ENCODE measurements around a stretch of chr22.

GRCh38 chr22:41661132-41661359 is 27.6 kb downstream of the SNU13 start:
- PRO-cap: no peak

DNA sequence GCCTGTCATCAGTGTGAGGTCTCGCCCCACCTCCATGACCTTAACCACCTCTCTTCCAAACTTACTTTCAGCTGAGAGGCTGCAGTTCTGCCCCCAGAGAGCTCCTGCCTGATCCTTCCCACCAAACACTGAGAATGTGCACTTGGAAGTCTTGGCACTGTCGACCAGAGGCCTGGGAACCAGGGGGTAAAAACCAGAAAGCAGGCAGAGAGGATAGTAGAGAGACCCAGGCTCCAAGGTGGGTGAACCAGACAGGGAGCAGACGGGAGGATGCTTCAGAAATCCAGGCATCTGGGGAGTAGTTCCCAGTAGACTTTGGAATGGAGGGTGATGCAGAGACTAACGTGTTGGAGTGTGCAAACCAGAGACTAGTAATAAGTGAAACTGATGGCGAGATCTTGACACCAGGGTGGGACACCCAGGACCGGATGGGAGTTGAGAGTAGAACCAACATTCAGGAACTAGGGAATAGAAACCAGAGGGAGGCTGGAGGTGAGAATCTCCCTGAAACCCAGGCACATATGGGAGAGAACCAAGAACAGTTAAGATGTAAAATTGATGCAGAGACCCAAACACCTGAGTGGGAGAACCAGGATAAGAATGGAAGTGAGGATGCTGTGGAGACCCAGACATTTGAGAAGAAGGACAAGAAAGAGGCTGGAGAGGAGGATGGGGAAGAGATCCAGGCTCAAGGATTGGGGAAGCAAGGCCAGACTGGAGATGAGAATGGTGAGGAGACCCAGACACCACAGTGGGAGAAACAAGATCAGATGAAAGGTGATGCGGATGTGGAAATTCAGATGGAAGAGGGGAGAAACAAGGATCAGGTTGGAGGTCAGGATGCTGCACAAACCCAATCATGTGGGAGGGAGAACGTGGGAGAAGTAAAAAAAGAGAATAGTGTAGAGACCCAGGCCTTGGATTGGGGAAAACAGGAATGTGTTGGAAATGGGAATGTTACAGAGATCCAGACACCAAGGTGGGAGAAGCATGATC is 5.1 kb upstream of the MEI1 start:
- PRO-cap: no peak

- PRO-cap: no peak
Measured at GRCh38 chr22:41752020-41752808, 48.3 kb upstream of the CCDC134 start.

DNA sequence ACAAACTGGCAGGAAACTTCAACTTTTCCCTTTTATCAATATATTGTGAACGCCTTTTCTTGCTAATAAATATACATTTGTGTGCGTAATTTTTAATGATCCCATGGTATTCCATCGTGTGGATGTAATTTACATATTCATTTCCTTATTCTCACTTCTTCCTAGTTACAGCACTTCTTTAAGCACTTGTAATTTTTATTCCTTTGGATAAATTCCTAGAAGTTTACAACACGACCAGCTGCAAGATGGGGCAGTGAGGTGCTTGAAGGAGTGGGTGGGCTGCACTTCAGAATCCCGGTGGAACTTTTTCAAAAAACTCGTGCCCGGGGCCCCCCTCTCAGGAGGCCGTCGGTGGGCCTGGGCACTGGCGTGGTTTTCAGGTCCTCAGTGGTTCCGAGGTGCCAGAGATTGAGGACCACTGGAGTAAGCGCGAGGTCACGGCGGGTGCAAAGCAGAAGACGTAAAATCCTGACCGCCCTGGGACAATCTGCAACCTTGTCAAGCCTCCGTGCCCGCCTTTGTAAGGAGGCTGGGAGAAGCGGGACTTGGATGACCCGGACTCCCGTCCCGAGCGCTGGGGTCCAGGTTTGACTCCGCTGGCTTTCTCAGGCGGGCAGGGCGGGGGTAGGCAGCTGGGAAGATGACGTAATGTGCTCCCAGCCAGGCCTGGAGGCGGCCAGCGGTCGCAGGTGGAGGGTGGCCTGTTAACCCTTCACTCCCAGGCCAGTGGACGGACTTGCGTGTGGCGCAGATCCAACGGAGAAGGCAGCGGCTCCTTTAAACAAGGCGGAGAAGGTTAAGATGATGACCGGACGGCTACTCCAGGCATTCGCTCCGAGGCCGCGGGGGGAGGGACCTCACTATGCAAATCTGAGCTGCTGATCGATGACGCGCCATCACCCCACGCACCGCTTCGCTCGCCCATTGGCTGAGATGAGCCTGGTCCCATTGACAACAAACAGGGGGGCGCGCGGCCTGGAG is 539 bp upstream of the SREBF2 start:
- PRO-cap: bidirectional peak, plus-strand start outside the sequence, minus-strand start at position 522 of the sequence

- PRO-cap: no peak
Measured at GRCh38 chr22:41855984-41856975, 23.4 kb downstream of the SREBF2 start.

DNA sequence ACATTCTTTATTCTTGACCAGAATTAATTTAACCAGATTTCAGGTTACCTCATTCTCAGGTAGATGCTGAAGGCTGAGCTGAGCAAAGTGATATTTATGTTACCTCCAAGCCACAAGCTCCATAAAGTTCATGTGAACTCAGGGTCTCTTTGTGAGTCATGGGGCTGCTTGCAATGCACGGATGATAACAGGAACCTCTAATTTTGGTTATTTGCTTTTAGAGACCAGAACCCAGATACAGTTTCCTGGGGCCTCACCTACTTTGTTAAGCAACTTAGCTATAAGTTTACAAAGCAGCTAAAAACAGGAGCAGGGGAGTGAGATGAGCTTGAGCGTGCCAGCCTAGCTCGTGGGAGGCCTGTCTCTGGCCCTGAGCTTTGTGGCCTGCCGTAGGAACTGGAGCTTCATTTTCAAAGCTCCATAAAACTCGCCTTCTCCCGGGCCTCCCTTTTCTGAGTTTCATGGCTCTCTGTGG is 29.2 kb downstream of the SREBF2 start:
- PRO-cap: no peak

- PRO-cap: no peak
Measured at GRCh38 chr22:41868465-41868969, 35.6 kb downstream of the SREBF2 start.

DNA sequence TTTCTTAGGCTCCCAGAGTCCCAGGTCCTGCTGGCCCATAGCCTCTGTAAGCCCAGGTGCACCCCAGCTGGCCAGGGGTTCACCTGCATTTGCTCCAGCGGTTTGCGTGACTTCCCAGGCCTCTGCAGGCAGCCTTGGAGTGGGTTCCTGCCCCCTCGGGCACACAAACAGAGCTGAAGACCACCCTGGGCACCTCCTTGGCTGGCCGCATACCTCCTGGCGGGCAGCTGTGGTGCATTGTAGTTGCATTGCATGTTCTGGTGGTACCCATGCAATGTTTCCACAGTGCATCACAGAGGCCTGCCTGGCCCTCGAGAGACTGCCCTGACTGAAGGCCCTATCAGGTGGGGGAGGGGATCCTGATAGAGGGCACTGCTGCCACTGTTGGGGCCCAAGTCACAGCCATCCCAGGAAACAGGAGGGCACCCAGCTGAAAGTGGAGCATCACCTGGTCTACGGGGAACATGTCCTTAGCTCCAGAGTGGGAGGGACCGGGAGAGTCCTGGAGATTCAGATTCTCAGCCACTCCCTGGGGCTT is 14.1 kb downstream of the SHISA8 start:
- PRO-cap: no peak

DNA sequence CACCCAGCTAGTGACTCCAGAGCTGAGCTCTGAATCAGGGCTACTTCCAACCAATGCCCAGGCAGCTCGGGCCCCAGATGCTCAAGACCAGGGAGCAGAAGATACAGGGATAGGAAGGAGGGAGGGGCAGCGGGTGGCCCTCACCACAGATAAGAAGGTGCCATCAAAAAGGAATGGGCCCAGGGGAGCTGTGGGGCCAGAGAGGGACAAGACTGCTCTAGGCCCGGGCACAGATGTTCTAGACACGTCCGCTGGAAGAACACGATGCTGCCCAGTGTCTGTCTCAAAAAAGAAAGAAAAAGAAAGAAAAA is 7.5 kb downstream of the CENPM start:
- PRO-cap: no peak

GRCh38 chr22:41977126-41977793 is 8.0 kb downstream of the SEPTIN3 start:
- PRO-cap: unidirectional peak, minus-strand start at chr22:41977420; unidirectional peak, minus-strand start at chr22:41977556

GRCh38 chr22:42180298-42181239 is 50.0 kb upstream of the CYP2D6 start:
- PRO-cap: no peak

DNA sequence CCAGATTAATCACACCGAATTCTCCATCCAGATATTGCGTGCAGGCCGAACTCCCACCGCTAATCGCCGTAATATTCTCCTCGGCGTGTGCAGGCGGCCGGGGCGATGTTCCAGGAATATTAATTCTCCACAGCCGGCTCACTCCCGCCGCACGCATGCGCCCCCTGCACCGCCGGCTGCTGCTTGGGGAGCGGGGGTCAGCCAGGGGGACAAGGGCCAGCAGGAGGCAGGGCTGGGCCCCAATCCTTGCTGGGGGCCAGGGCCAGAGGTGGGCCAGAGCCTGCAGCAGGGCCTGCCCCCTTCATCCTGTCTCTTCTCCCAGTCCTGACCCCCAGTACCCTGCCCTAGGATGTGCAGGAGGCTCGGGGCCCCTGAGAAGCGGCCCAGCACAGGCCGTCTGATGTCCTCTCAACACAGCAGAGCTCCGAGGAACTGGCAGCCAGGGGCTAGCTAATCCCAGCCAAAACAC is 19.5 kb upstream of the TCF20 start:
- PRO-cap: no peak

DNA sequence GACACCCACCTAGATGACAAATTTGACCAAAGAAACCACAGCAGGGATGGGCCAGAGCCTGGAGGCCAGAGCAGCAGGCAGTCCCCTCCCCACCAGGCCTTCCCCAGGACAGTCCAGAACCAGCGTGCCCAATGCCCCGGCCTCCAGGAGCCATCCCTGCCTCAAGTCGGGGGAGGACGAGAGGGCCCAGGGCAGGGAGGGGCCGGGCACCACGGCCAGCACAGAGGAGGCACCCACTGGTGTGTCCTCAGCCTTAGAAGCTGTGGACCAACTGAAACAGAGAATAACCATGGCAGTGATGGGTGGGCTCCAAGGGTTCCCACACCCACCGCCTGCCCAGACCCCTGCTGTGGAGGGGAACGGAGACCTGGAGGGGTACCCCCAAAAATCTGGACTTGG is 28.3 kb upstream of the TCF20 start:
- PRO-cap: no peak

- PRO-cap: bidirectional peak, plus-strand start at chr22:42368596, minus-strand start at chr22:42368529; unidirectional peak, minus-strand start at chr22:42369031; unidirectional peak, minus-strand start at chr22:42369123; bidirectional peak, plus-strand start at chr22:42369492, minus-strand start at chr22:42369189
Measured at GRCh38 chr22:42368448-42369371, 63.5 kb downstream of the NFAM1 start.

GRCh38 chr22:42396462-42397196 is 35.6 kb downstream of the NFAM1 start:
- PRO-cap: no peak

DNA sequence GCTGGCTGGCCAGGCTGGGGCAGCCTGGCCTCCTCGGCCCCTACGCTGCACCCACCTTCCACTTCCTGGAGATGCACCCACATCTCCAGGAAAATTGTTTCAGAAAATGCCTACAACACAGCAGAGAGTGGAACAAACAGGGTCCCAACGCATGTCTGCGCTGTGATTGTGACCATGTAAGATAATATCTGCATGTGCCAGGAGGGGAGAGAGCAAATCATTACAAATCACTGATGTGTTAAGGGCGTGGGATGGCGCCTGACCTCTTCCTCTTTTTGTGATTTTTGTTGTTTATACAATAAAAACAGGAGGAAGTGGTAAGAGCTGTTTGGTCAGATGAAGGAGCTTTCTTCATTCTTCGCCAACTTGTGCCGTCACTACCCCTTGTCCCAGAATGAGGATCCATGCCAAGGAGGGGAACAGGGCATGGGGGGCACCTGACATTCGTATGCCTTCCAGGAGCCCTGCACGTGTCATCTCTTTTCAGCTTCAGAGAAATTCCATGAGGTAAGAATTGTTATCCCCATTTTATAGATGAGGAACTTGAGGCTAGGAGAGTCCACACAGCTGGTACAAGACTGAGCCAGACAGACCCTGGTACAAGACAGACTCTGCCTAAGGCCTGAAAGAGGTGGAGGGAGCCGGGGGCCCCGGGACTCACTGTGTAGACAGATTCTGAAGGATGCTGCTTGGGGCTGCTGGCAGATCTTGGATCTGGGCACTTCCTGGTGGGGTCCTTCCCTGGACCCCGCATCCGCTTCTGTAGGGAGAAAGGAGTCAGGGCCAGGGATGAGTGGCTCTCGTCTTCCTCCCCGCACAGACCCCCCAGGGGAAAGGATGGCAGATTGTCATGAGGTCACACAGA is 34.8 kb downstream of the NFAM1 start:
- PRO-cap: no peak

- PRO-cap: no peak
Measured at GRCh38 chr22:42443202-42443903, 11.2 kb upstream of the NFAM1 start.

- PRO-cap: no peak
Measured at GRCh38 chr22:42619200-42620143, 4.8 kb upstream of the POLDIP3 start.

DNA sequence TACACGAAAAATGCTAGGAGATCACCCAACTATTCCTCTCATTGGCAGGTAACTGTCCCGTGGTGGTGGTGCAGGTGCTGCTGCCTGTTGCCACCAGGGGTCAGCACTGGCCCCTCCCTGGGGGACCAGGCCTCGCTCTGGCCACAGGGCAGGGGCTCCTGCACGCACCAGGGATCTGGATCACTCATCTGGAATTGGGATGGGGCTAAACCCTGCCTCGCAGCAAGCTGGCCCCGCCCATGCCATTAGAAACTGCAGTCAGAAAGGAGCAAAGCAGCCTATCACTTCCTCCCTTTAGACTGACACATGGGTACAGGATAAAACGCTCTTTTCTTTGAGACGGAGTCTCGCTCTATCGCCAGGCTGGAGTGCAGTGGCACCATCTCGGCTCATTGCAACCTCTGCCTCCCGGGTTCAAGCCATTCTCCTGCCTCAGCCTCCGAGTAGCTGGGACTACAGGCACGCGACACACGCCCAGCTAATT is 7.0 kb upstream of the POLDIP3 start:
- PRO-cap: bidirectional peak, plus-strand start at position 180 of the sequence, minus-strand start at position 190 of the sequence

- PRO-cap: no peak
Measured at GRCh38 chr22:42680507-42681006, 31.4 kb upstream of the CYB5R3 start.

Data from H9 (cell line).